ENCODE measurements around the genes FLT3, POMP and UBE2L5.

DNA sequence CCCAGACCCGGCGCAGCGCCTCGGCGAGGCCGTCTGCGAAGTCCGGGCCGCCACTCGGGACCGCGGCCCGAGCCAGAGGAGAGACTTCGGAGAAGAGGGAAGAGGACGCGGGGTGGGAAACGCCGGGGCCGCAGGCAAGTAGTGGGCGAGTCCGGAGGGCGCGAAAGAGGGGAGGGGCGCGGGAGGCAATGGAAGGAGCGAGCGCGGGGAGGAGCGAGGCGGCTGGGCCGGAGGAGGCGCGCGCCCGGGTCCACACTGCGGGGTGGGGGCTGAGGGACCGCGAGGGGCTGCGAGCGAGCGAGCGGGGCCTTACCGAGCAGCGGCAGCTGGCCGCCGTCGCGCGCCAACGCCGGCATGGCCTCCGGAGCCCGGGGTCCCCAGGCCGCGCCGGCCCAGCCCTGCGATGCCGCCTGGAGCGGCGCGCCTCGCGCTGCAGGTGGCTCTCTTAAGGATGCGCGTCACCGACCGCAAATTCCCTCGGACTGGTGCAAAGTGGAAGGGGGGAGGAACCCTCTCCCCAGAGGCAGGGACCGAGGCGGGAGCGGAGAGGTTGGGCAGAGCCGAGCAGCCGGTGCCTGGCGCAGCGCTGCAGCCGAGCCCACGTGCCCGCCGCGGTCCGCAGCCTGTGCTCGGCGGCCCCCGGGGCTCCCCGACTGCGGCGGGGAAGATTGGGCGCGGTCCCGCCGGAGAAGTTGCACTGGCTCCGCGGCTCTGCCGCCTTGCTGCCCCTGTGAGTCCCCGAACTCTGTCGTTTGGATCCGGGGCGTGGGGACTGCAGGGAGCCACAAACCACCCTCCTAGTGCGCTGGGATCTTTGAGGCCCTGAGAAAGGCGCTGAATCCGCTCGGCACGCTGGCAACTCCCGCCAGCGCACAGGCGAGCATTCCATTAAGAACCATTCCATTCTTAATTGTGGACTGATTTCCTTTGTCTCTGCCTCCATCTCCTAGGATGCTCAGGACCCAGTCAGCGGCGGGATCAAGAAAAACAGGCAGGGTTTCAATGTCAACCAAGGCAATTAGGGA lies at the start of gene FLT3:
TSS of gene FLT3 (minus strand) at position 422 of the 1,025 bp plus-strand sequence.
- PRO-cap = bidirectional peak, plus-strand start at position 557 of the sequence, minus-strand start at position 412 of the sequence

DNA sequence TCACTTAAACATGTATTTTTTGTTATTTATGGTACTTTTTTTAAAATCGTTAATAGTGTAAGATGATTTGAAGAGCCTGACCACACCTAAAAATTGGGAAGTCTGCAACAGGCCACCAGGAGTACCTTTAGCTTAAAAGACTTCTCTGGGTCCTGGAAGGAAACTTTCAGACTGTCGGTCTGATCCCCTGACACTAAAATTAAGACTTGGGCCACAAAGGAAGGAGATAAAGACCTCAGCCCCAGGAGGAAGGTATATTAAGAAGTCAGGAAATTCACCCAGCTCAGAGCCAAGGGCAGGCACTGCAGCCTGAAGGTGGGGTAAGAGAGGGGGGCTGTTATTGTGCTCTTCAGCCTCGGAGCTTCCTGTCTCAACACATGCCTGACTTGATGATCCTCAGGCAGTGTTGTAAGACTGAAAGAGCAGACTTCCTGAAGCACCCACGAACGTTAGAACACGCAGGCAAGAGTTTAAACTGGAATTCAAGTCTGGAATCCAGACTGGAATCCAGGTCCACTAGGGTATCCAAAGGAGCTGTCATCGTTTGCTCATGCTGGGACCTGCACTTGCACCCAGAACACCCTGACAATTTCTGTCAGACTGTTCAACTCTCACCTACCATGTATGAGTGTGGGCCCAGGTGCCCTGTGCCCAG lies 10.6 kb upstream of the FLT1 start:
- PRO-cap = no peak

GRCh38 chr13:28658669-28659276 lies at the start of gene POMP:
Gene POMP, plus strand, starts transcription at chr13:28659130.
- PRO-cap = bidirectional peak, plus-strand start at chr13:28659166, minus-strand start at chr13:28659078

DNA sequence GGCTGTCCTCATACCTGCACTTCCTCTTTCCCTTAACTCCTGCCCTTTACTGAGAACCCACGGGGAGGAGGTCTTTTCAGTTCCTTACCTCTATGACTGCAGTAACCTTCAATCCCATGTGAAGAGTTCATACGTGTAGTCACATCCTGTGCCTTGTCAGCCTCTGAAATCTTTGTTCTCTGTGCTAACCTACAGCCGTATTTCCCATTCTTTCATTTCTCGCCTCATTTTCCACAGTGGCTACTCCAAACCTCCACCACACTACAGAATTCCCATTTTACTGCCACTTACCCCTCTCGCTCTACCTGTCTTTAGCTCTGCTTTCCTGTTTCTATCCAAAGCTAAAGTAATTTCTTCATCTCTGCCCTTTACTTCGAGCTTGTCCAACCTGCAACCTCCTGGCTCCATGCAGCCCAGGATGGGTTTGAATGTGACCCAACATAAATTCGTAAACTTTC lies 306.0 kb downstream of the MTUS2 start:
- PRO-cap = no peak

DNA sequence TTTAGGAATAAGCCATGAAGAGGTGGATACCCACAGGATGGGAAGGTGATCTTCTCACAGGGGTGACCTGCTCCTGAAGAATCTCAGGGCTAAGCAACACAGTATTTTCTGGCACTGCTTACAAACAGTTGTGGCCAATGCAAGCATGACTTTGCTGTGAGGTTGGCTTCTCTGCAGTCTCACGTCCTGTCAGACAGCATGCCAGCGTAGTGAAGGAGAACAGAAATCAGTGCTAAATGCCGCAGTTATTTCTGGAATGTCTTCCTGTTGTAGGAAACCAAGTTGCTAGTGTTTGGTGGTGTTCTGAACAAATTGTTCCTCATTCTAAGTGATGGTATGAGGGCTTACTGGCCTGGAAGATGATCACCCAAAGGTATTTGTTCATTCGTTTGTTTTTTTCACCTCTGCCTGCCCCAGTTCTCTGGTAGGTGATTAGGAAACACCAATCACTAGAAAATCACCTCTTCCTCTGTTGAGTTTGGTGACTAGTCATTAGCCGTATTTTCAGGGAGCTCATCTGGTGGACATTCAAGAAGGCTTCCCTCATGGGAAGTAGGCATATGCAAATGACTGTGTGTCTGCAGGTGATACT lies 320.2 kb downstream of the MTUS2 start:
- PRO-cap = no peak

- PRO-cap = no peak
These were observed 86.9 kb downstream of the SLC7A1 start for GRCh38 chr13:29508426-29509076.

- PRO-cap = no peak
These were observed 5.7 kb downstream of the SLC7A1 start for GRCh38 chr13:29589767-29590269.

GRCh38 chr13:29679191-29679732 lies 83.8 kb upstream of the SLC7A1 start:
- PRO-cap = no peak

DNA sequence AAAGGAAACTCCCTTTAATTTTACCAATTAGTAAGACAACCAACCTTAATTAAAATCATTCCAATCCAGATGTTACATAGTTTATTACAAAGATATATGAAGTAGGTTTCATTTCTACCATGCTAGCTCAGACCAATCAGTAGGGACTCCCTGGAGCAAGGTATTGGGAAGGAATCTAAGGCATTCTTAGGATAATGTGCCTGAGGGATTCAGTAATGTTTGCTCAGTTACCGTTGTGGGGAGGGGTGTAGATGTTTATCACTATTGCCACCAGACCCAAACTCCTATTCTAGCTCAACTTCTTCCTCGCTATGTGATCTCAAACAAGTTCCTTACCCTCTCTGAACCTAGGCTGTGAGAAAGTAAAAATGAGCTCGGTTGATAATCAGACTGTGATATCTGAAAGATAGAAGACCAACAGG lies 8.9 kb downstream of the UBL3 start:
- PRO-cap = no peak

DNA sequence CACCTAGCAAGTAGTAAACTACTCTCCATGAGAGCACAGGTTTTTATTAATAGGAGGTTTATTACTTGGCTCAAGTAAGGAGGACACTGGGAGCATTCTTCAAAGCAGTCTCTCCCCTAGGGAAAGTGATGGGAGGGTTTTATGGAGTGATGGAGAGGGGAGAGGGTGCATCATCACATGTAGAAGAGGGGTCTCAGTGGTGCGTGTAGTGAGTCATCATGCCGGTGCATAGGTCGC lies 210.7 kb upstream of the UBL3 start:
- PRO-cap = no peak

DNA sequence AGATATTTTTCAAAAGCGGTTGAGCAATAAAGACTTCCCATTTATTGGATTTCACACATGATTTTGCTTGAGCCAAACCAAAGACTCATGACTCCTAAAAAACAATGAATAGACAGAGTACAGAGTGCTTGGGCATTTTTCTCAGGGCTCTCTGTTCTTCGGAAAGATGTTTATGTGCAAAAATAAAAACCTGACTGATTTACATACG lies 194.2 kb downstream of the KATNAL1 start:
- PRO-cap = no peak

- PRO-cap = unidirectional peak, plus-strand start at chr13:30132855
These were observed 174.8 kb downstream of the KATNAL1 start for GRCh38 chr13:30132504-30132912.

DNA sequence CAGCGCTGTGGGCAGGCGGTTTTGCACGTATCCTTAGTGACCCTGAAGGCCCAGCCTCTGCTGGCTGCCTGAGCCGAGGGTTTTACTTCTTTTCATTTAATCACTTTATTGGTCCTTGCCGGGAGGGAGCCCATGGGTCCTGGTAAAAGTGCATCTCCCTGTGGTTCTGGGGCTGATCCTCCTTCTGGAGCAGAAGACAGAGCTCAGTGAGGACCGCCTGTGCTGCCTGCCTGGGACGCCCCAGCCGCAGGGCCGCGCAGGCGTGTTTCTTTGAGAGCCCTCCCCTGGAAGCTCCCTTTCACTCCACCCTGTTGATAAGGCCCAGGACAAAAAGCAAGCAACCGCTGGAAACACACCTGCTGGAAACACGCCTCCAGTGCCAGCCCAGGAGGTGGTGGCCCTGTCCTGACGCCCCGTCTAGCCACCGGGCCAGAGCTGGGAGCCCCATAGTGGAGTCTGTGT lies 173.9 kb downstream of the KATNAL1 start:
- PRO-cap = no peak

GRCh38 chr13:30153492-30154255 lies 153.7 kb downstream of the KATNAL1 start:
- PRO-cap = no peak

GRCh38 chr13:30313238-30313688 lies 5.9 kb upstream of the KATNAL1 start:
- PRO-cap = bidirectional peak, plus-strand start at chr13:30313579, minus-strand start at chr13:30313409

- PRO-cap = no peak
These were observed 27.5 kb upstream of the KATNAL1 start for GRCh38 chr13:30334505-30335677.

GRCh38 chr13:30346243-30346801 lies 39.0 kb upstream of the KATNAL1 start:
- PRO-cap = bidirectional peak, plus-strand start at chr13:30346495, minus-strand start at chr13:30346520

GRCh38 chr13:30422334-30422597 lies at the start of gene UBE2L5:
Gene UBE2L5, plus strand, starts transcription at chr13:30422493.
- PRO-cap = bidirectional peak, plus-strand start at chr13:30422375, minus-strand start at chr13:30422228

- PRO-cap = unidirectional peak, plus-strand start at chr13:30429459
These were observed 7.0 kb downstream of the UBE2L5 start for GRCh38 chr13:30429281-30429694.

GRCh38 chr13:30615429-30616396 lies 2.0 kb upstream of the USPL1 start:
- PRO-cap = unidirectional peak, plus-strand start at chr13:30616120; bidirectional peak, plus-strand start at chr13:30616500, minus-strand start at chr13:30616219